Right atrium auricular region (tissue), 2 donors: ENCODE measurements around a stretch of chr2.

DNA sequence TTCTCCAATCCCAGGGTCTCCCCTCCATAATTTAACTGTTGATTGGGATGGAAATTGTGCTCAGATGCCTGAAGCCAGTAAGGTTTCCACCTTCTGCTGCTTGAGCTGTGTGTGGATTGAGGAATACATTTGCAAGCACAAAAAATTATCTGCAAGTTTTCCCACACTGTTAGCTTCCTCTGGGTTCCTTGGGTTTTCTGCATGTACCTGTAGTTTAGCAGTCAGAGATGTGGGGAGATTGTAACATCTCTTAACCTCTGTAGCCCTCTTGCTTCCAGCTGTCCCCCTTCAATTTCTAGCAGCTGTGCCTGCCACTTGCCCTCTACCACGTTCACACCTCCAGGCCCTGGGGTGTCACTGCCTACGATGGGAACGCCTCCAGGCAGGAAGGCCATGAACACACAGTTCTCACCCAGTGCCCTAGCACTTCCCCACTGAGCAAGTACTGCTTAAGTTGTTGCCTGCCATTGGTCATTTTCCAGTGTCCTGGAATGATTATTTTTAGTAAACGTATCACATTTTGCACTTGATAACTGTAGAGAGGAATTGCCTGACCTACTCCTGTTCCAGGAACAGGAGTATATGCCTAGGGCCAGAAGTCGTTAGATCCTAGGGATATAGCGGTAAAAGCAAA is 77.2 kb upstream of the B3GNT7 start:
- PRO-cap: unidirectional peak, plus-strand start at position 525 of the sequence
- RAMPAGE, long total RNA, 2 experiments: no peak in any of the 2 experiments

- PRO-cap: no peak
- RAMPAGE, long total RNA, 2 experiments: no peak in any of the 2 experiments
Observed at GRCh38 chr2:231320948-231321515, 74.5 kb upstream of the B3GNT7 start.

GRCh38 chr2:231323365-231323859 is 72.1 kb upstream of the B3GNT7 start:
- PRO-cap: no peak
- RAMPAGE, long total RNA, 2 experiments: no peak in any of the 2 experiments

DNA sequence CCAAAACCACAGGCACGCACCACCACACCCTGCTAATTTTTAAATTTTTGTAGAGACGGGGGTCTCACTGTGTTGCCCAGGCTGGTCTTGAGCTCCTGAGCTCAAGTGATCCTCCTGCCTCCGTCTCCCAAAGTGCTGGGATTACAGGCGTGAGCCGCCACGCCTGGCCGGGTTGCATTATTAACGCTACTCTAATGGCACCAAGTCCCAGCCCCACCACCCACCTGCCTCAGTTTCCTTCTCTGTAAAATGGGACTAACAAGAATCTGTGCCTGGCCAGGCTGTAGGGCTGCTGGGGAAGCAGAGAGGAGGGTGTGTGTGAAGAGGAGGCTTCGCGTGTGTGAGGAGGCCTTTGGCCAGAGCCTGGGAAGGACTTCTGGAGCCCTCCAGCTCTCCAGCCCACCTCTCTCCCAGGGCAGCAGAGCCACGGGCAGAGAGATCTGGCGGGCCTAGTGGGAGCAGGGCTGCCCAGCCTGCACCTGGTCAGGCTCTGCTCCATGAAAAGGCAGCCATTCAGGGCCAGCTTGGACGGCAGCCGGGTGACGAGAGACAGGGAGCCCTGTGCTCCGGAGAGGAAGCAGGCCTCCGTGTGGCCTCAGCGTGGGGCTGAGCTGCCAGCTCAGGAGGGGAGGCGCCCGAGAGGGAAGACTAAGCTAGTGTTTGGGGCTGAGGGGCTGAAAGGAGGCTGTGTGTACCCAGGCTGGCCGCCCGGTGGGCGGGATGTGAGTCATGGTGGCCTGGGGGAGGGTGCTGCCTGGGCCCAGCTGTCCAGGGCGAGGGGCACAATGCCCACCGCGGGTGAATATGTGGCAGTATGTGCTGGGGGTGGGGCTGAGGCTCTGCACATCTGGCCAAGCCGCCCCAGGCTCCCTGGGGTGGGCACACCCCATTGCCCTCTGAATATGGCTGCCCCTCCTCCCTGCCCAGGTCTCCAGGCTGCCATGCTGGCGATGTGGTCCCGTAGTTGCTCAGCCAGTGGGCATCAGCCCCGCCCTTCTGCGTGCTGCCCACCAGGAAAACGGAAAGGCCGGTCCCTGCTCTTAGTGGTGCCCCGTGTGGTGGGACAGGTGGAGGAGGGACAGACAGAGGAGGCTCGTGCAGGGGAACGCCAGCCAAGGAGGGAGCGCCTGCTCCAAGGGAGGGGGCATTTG is 7.2 kb upstream of the B3GNT7 start:
- PRO-cap: no peak
- RAMPAGE, long total RNA, 2 experiments: no peak in any of the 2 experiments

GRCh38 chr2:231454431-231455320 is 9.6 kb downstream of the NCL start:
- PRO-cap: no peak
- RAMPAGE, long total RNA, 2 experiments: no peak in any of the 2 experiments

- PRO-cap: no peak
- RAMPAGE, long total RNA, 2 experiments: no peak in any of the 2 experiments
Observed at GRCh38 chr2:231456418-231457103, 7.7 kb downstream of the NCL start.

DNA sequence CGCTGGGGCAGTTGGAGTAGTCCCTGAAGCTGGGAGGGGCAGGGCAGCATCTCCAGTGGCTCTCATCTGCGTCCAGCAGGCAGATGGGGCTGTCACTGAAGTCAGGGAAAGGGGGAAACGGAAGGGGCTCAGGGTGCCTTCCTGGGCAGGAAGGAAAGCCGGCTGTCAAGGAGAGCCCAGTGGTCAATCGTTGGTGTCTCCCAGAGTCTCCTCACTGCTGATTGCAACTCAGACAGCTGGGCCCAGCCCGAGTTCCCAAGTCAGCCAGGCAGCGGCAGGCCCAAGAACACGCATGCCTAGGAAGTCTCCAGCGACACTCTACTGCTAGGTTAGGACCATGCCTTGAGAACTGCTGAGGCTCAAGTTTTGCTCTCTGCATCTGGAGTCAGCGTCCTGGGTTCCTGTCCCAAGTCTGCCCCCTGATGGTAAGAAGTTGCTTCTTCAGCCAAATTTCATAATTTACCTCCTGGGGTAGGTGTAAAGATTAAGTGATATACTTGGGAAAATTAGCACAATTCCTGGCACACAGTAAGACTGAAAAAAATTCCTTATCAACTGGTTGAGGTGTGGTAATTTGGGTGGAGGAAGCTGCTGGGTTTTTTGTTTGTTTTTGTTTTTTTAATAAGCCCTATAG is 27.5 kb upstream of the NMUR1 start:
- PRO-cap: no peak
- RAMPAGE, long total RNA, 2 experiments: no peak in any of the 2 experiments

GRCh38 chr2:231605169-231605357 is 12.4 kb downstream of the TEX44 start:
- PRO-cap: no peak
- RAMPAGE, long total RNA, 2 experiments: no peak in any of the 2 experiments

DNA sequence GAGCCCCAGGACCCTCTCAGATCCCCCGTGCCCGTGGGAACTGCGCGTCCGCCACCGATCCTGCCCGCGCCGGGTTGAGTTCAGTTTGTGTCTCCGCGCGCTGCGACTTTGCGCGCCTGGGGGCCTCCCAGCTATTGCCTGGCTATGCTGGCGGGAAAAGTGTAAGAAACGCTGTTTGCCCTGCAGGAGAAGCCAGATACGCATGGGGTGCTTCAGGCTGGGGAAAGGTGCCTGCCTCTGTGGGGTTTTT is 22.4 kb downstream of the TEX44 start:
- PRO-cap: unidirectional peak, minus-strand start at position 76 of the sequence
- RAMPAGE, long total RNA, 2 experiments: no peak in any of the 2 experiments

GRCh38 chr2:231673335-231673893 is 34.9 kb upstream of the PTMA start:
- PRO-cap: bidirectional peak, plus-strand start at chr2:231673675, minus-strand start at chr2:231673467
- RAMPAGE, long total RNA, 2 experiments: no peak in any of the 2 experiments

GRCh38 chr2:231677720-231678147 is 30.6 kb upstream of the PTMA start:
- PRO-cap: no peak
- RAMPAGE, long total RNA, 2 experiments: no peak in any of the 2 experiments

DNA sequence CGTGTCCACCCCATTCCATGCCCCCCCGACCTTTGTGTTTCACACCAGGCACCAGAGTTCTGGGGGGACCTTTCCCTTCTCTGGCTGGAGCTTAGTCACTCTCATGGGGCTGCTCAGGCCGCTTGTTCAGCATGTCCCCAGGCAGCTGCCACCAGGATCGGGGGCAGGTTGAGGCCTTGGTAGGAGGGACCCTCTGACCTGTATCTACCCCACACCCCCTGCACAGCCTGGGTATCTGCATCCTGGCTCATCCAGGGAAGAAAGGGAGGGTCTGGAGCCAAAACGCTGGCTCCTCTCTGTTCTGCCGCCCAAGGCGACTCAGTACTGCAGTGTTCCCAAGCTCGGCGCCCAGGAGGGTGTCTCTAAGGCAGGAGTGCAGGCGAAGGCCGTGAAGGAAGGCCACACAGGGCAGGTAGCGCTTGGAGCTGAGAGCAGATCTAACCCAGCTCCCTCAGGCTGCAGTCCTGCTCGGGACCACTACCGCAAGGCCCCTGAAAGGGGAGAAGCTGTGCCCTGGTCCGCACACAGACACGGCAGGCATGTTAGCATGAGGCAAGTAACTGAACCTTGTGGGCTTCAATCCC is 6.3 kb downstream of the PTMA start:
- PRO-cap: no peak
- RAMPAGE, long total RNA, 2 experiments: no peak in any of the 2 experiments

DNA sequence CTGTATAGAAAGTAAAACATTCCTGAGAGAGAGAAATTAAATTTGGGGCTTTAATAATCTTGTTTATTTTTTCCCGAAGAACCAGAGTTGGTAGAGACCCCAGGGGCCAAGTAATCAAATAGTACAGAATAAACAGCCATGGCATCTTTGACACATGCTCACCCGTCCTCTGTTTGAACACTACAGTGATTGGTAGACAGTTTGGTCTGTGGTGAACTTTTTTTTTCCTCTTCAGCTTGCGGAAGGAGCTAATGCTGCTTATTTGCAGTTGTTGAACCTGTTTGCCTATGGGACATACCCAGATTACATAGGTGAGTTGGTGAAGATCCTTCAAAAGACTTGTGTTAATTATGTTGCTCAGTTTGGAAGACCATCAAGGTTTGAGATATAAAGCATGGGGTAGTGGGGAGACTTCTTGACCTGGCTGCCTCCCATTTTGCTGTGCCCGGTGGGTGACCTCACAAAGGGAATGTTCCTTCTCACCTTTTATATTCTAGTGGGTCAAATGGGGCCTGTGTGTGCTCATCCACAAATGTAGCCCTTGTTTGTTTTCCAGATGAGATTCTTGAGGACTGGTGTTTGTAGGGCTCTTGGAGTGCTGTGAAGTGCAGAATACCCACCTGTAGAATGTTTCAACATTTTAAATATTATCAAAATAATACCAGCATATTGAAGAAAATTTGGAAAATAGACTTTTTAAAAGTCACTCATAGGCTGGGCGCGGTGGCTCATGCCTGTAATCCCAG is 5.4 kb downstream of the COPS7B start:
- PRO-cap: no peak
- RAMPAGE, long total RNA, 2 experiments: no peak in any of the 2 experiments

GRCh38 chr2:231796075-231796572 is 9.9 kb downstream of the COPS7B start:
- PRO-cap: no peak
- RAMPAGE, long total RNA, 2 experiments: no peak in any of the 2 experiments

GRCh38 chr2:232015355-232016180 is 54.1 kb downstream of the DIS3L2 start:
- PRO-cap: no peak
- RAMPAGE, long total RNA, 2 experiments: no peak in any of the 2 experiments

DNA sequence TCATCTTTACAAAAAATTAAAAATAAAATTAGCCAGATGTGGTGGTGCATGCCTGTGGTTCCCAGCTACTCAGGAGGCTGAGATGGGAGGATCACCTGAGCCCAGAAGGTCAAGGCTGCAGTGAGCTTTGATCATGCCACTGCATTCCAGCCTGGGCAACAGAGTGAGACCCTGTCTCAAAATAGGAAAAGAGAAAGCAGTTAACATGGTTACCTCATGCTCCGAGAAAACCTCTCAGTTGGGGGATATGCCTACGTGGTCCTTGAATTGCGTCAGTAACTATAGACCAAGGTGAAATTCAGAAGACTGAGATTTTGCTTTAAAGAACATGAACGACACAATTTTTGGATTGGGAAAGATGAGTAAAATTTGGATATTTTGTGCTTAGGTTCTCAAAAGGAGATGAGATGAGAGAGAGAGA is 188.4 kb upstream of the ALPP start:
- PRO-cap: no peak
- RAMPAGE, long total RNA, 2 experiments: no peak in any of the 2 experiments

DNA sequence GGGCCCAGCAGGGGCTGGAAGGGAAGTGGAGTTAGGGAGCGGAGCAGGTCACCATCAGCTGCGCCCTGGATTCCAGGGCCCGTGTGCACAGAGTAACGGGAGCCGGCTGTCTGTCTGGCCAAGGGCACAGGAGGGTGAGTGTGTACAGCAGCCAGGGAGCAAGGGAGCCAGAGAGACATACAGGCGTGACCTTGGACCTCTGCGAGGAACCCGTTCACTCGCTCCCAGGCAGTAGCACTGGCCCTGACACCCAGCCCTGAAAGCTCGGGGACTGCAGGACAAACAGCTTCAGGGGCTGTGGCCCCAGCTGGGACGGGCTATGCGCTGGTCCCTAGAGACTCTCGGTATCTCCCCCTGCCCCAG is 46.3 kb upstream of the ALPP start:
- PRO-cap: no peak
- RAMPAGE, long total RNA, 2 experiments: no peak in any of the 2 experiments

DNA sequence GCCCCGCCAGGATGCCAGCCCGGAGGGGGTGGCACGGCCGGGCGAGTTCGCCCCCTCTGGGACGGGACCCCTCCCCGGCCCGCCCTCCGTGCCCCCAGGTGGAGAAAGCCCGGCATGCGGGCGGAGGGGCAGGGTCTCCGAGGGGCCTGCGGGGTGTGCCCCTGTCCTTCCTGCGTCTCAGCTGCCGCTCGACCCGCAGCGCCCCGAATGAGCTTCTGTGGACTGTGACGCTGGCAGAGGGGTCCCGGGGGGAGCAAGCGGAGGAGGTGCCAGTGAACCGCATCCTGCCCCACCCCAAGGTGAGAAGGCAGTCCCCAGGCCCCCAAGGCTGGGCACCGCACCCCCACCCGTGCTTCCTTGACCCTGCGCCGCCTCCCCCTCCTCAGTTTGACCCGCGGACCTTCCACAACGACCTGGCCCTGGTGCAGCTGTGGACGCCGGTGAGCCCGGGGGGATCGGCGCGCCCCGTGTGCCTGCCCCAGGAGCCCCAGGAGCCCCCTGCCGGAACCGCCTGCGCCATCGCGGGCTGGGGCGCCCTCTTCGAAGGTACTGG is 2.2 kb downstream of the PRSS56 start:
- PRO-cap: no peak
- RAMPAGE, long total RNA, 2 experiments: no peak in any of the 2 experiments

DNA sequence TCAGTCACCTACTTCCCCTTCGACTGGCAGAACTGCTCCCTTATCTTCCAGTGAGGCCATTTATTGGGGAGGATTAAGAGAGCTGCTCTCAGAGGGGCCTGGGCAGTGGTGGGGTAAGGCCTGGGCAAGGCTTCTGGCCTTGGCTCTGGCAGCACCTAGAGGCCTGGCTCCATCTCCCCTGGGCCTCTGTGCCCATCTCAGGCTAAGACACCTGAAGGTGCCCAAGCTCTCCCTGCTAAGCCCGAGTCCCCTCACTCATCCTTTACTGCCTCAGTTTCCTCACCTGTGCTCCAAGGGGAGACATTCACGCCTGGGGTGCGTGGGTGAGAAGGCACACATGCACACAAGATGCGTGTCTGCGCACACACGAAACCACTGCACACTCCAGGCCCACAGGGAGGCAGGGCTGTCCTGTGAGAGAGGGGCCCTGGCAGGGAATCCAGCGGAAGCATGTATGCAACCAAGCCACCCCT is 2.0 kb downstream of the CHRNG start:
- PRO-cap: no peak
- RAMPAGE, long total RNA, 2 experiments: no peak in any of the 2 experiments

GRCh38 chr2:232748877-232749287 is 27.5 kb downstream of the KCNJ13 start:
- PRO-cap: no peak
- RAMPAGE, long total RNA, 2 experiments: no peak in any of the 2 experiments